Transverse colon (tissue), 4 donors: ENCODE data around the genes FAXC and PRDM13.

GRCh38 chr6:93994981-93995361 is 575.6 kb upstream of the EPHA7 start:
- PRO-cap: no peak
- RAMPAGE, long total RNA, 4 experiments: no peak in any of the 4 experiments

GRCh38 chr6:96016054-96016537 is 322 bp downstream of the FUT9 start:
- PRO-cap: no peak
- RAMPAGE, long total RNA, 4 experiments: no peak in any of the 4 experiments

DNA sequence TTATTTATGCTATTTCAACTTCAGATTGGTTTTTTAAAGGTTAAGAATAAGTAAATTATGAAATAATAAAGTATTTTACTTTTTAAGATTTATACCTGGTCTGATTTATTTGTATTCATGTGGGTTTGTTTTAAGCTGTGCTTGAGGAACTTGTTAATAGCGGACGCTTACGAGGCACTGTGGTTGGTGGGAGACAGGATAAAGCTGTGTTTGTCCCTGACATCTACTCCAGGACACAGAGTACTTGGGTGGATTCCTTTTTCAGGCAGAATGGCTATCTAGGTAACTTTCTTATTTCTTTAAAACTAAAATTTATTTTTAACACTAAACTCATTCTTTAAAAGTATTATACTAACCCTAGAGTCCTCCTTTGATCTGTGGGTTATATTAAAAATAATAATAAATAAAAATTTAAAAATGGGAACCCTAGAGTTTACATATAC is 14.5 kb downstream of the UFL1 start:
- PRO-cap: no peak
- RAMPAGE, long total RNA, 4 experiments: start-site peak on the plus strand in 1 of 4 experiments, centred at position 118 of the sequence, 8 reads per replicate

DNA sequence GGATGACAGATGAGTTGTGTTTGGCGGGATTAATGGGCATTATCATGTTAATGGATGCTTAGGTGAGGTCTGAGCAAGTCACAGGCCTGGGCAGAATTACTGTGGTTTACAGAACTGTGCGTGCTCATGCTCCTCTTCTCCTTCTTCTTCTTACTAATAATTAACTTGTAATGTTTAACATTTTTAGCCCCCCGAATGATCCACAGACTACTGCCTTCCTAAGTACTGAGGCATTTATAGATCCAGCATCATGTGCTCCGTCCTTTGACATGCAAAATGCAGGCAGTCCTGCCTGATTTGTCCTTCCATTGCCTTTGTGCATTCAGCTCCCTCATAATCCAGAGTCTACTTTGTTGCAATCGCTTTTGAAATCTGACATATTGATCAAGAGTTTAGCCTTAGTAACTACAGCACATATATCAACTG is 753.5 kb upstream of the MMS22L start:
- PRO-cap: no peak
- RAMPAGE, long total RNA, 4 experiments: no peak in any of the 4 experiments

DNA sequence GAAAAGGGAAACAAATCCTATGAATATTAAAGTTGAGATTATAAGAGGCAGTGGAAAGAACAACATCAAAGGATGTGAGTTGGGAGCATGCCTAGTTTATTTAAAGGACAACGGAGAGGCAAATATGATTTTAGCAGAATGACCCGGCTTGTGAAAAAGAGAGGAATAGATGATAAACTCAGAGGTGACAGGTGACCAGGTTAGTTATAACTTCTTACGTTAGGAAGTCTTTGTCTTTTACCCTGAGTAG is 723.2 kb upstream of the POU3F2 start:
- PRO-cap: unidirectional peak, plus-strand start at position 106 of the sequence
- RAMPAGE, long total RNA, 4 experiments: no peak in any of the 4 experiments

- PRO-cap: unidirectional peak, plus-strand start at chr6:98947016
- RAMPAGE, long total RNA, 4 experiments: no peak in any of the 4 experiments
Observed at GRCh38 chr6:98946667-98947303, 961 bp downstream of the FBXL4 start.

- PRO-cap: no peak
- RAMPAGE, long total RNA, 4 experiments: no peak in any of the 4 experiments
Observed at GRCh38 chr6:99347247-99347805, 2.1 kb downstream of the FAXC start.

- PRO-cap: unidirectional peak, plus-strand start at chr6:99349455; unidirectional peak, plus-strand start at chr6:99349552
- RAMPAGE, long total RNA, 4 experiments: start-site peak on the minus strand in 3 of 4 experiments, at chr6:99349193-99349255 at its widest, 29 to 30 reads per replicate
Observed at GRCh38 chr6:99349055-99349716, at the start of gene FAXC. Gene FAXC (minus strand): TSS chr6:99349674.

DNA sequence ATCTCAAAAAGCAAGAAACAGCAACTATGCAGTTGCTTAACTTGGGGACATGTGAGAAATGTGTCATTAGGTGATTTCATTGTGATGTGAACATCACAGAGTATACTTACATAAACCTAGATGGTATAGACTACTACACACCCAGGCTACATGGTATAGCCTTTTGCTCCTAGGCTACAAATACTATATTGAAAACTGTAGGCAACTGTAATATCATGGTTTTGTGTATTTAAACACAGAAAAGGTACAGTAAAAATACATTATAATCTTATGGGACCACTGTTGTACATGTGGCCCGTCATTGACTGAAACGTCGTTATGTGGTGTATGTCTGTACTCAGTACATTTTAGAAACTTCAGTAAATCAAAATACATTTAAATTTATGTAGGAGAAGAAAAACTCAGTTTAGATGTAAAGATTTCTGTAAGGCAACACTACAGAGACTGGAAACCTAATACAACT is 3.4 kb upstream of the COQ3 start:
- PRO-cap: no peak
- RAMPAGE, long total RNA, 4 experiments: no peak in any of the 4 experiments

DNA sequence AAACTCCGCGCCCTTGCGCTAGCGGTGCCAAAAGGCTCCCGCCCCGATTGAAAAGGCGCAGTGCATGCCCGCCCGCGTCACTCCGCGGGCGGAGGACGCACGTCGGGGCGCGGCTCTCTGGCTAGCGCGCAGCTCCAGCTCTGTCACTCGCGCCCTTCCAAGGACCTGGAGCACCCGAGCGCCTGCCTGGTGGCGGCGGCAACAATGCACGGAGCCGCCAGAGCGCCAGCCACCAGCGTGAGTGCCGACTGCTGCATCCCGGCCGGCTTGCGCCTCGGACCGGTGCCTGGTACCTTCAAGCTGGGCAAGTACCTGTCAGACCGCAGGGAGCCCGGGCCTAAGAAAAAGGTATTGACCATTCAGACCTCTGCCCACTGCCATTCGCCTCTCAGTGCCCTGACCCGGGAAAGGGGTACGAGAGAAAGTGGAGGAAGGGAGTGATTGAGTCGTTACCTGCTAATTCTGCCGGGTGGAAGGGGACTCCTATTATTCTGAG is at the start of gene PRDM13:
PRDM13 (plus strand) TSS at position 3 of the 496 bp plus-strand sequence.
- PRO-cap: no peak
- RAMPAGE, long total RNA, 4 experiments: no peak in any of the 4 experiments

- PRO-cap: unidirectional peak, minus-strand start at chr6:99993311
- RAMPAGE, long total RNA, 4 experiments: no peak in any of the 4 experiments
Observed at GRCh38 chr6:99993212-99993466, 884 bp downstream of the MCHR2 start.

- PRO-cap: no peak
- RAMPAGE, long total RNA, 4 experiments: no peak in any of the 4 experiments
Observed at GRCh38 chr6:100393300-100393924, 71.3 kb downstream of the SIM1 start.

GRCh38 chr6:100454930-100455774 is 9.6 kb downstream of the SIM1 start:
- PRO-cap: no peak
- RAMPAGE, long total RNA, 4 experiments: no peak in any of the 4 experiments

GRCh38 chr6:100460609-100461275 is 4.0 kb downstream of the SIM1 start:
- PRO-cap: no peak
- RAMPAGE, long total RNA, 4 experiments: no peak in any of the 4 experiments

DNA sequence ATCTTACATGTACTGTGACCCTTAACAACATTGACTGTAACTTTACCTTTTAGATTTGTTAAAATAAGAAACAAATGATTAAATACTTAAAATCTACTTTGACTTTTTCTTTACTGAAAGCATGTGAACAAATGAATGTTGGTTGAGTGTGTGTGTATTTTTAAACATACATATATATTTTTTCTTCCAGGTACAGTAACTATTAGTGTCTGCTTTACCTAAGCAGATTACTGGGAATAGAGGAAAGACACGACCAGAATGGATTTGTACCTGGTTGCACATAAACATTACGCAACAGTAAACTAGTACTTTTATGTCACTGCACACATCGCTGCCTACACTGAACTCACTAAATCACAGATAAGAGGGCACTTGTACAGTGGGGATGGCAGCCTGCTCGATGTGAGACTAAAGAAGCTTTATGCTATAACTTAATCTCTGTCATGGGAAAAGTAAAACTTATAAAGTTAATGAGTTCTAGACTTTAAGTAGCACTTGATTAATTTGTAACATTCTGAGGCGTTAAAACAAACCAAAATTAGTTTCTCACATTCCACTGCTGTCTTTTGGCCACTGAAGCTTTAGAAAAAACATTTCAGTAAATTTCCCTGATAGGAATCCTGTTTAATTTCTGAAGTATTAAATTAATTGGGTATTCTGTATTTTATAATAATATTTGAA is 89.5 kb upstream of the SIM1 start:
- PRO-cap: no peak
- RAMPAGE, long total RNA, 4 experiments: no peak in any of the 4 experiments

DNA sequence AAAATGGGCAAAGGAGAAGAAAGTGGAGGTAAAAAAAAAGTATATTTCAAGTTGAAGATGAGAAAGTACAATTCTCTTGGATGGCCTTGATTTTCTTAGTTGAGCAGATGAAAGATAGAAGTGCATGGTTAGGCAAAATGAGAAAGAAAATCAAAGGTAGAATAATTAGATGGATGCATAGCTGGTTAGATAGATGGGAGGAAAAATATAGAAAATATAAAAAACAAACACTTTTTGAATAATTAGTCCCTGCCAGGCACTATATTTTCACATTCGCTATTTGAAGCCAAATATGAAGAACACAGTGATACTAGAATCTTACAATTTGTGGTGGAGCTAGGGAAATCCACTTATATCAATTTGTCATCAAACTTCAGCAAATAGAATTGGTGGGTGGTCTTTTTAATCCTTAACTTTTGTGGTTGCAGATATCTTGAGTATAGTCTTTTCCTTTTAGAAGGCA is 588.3 kb downstream of the GRIK2 start:
- PRO-cap: unidirectional peak, minus-strand start at position 261 of the sequence
- RAMPAGE, long total RNA, 4 experiments: no peak in any of the 4 experiments

GRCh38 chr6:102190691-102191159 is 797.2 kb downstream of the GRIK2 start:
- PRO-cap: no peak
- RAMPAGE, long total RNA, 4 experiments: no peak in any of the 4 experiments

- PRO-cap: no peak
- RAMPAGE, long total RNA, 4 experiments: no peak in any of the 4 experiments
Observed at GRCh38 chr6:103708918-103709386, 1150.8 kb downstream of the HACE1 start.

DNA sequence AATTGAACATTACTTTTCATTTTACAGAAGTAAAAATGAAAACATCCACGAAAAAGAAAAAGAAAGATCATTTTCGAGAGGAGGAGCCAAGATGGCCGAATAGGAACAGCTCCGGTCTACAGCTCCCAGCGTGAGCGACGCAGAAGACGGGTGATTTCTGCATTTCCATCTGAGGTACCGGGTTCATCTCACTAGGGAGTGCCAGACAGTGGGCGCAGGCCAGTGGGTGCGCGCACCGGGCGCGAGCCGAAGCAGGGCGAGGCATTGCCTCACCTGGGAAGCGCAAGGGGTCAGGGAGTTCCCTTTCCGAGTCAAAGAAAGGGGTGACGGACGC is 370.4 kb downstream of the HACE1 start:
- PRO-cap: no peak
- RAMPAGE, long total RNA, 4 experiments: no peak in any of the 4 experiments

- PRO-cap: no peak
- RAMPAGE, long total RNA, 4 experiments: no peak in any of the 4 experiments
Observed at GRCh38 chr6:104671157-104671665, 188.5 kb downstream of the HACE1 start.